Liver (tissue), 9 donors: ENCODE results near the gene LEMD2.

- PRO-cap, 5 experiments, result no peak in any of the 5 experiments
- RAMPAGE, long total RNA, 2 experiments, result no peak in any of the 2 experiments
- RRBS, result no CpG with 5 or more reads among the region's 7 CpGs
Measured at GRCh38 chr6:33742885-33743301, 3.8 kb downstream of the IP6K3 start.

DNA sequence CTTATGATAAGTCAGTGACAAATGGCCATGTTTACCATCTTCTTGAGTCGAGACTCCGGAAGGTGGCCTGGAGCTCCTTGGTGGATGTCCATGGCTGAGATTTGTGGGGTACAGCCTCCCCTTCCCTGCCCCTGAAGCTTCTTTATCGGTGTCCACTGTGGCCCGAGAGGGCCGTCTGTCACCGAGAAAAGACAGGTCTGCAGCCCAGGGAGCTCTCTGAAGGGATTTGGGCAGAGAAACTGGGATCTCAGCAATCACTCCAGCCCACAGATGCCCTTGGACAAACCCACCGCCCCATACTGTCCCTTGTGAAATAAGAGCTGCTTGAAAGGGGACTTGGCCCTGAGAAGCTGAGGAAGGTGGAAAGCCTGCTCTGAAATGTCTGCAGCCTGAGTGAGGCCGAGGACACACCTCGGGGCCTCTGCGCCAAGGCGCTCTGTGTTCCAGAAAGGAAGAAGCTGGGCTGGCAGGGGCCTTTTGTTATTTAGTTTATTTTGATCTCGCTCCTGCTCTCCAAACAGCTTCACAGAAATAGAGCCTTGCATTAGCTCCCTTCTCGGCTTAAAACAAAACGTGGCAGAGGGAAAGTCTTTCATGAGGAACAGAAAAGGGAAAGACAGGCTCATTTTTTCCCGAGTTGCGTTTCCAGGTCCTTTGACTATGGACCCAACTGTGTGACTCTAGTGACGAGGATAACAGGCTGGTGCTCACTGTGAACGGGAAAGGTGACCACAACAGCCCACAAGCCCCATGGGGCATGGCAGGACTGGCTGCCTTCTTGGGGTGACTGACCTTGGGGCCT, 18.9 kb downstream of the LEMD2 start:
- PRO-cap, 5 experiments, result no peak in any of the 5 experiments
- RAMPAGE, long total RNA, 2 experiments, result no peak in any of the 2 experiments
- RRBS, result no CpG with 5 or more reads among the region's 18 CpGs

DNA sequence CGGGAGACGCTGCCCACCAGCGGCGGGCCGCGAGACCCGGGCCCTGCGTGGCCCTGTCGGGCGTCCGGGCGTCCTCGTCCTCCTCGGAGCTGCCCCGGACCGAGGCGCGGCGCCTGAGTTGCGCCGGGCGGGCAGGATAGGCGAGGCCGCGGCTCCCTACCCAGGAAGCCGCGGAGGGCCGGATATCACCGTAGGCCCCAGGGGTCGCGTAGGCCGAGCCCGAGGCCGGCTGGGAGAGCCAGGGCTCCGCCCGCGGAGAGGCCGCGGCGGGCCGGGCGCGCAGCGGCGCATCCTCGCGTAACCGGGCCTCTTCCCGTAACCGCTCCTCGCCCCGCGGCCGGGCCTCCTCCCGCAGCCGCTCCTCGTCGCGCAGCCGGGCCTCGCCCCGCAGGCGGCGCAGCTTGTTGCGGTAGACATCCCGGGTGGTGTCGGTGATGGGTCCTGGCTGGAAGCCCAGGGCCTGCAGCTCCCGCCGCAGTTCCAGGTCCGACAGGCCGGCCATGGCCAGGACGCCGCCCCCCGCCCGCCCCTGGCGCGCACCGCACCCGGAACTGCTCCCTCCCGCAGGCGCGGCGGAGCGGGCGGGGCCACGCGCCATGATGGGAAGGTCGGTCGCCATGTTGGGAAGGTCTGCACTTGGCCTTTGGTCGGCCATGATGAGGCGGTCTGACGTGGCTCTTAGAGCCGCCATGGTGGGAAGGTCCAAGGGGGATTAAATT, at the start of gene LEMD2:
LEMD2 (minus strand) TSS at position 516 of the 719 bp plus-strand sequence.
- PRO-cap, 5 experiments, result peak in 5 of 5 experiments; most common plus-strand start position 568 of the sequence (in 1); most common minus-strand start position 525 of the sequence (in 4)
- RAMPAGE, long total RNA, 2 experiments, result no peak in any of the 2 experiments
- RRBS, result 2% methylated on average over 54 of the region's 93 CpGs

DNA sequence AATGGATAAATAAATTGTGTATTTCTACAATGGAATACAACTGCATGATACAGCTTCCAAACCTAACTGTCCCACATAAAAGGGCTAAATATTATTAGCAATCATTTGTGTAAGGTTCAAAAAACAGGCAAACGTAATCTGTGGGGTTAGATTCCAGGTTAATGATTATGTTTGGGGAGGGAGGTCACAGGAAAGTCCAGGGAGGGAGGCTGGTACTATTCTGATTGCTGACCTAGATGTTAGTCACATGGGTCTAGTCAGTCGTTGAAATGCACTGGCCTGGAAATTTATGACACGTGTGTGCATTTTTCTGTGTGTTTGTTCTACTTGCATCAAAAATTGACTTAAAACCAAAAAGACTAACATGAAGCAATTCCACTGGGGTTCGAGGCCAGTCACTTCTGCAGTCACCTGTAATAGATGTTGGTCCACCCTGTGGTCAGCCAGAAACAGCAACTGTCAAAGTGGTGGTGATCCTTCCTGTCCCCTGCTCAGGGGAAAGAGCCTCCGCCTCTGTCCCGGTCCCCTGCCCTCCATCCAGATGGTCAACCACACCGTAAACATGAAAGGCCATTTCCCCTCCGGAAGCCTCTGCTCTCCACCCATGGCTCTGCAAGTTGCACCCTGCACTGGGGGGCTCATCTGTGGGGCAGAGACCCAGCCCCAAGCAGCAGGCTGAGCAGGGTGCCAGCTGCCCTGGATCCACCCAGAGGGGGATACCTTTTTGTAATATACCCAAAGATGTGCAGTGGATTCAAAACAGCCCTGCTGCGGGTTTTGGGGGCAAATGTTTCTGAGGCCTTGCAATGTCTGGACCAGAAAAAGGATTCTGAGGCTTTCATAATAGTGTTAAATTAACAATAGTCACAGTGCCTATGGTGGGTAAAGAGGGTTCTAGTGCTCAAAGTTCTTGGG, 104.4 kb upstream of the MLN start:
- PRO-cap, 5 experiments, result peak in 5 of 5 experiments; most common plus-strand start position 246 of the sequence (in 3); most common minus-strand start position 68 of the sequence (in 2)
- RAMPAGE, long total RNA, 2 experiments, result no peak in any of the 2 experiments
- RRBS, result 33% methylated on average over 3 of the region's 9 CpGs

DNA sequence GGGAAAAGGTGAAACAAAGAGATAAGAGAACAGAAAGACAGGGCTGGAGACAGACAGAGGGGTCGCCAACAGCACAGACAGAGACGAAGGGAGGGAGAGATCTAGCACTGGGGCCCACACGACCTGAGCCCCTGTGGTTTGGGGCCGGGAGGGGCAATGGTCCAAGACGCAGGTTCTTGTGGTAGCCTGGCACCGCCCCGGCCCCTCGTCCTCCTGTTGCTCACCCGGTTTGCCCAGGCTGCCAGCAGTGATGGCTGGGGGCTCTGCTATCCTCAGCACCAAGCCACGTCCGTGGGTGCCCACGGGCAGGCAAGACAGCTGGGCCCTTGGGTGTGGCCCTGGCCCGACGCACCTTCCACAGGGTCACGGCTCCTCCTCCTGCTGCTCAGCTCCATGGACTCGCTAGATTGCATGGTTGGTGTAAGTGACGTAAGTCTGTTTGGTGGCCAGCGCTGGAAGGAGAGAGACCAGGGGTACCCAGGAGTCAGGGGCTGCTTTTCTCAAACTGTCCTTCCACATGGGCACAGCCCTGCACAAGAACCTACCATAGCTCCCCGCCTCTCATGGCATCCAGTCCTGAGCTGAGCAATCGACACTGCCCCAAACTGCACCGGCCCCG, 123.4 kb downstream of the GRM4 start:
- PRO-cap, 5 experiments, result no peak in any of the 5 experiments
- RAMPAGE, long total RNA, 2 experiments, result no peak in any of the 2 experiments
- RRBS, result 69% methylated on average over 4 of the region's 22 CpGs

GRCh38 chr6:34142592-34143017, 3.3 kb downstream of the GRM4 start:
- PRO-cap, 5 experiments, result no peak in any of the 5 experiments
- RAMPAGE, long total RNA, 2 experiments, result no peak in any of the 2 experiments
- RRBS, result no CpG with 5 or more reads among the region's 18 CpGs

- PRO-cap, 5 experiments, result no peak in any of the 5 experiments
- RAMPAGE, long total RNA, 2 experiments, result no peak in any of the 2 experiments
- RRBS, result no CpG with 5 or more reads among the region's 3 CpGs
Measured at GRCh38 chr6:34202323-34202731, 34.3 kb upstream of the HMGA1 start.

DNA sequence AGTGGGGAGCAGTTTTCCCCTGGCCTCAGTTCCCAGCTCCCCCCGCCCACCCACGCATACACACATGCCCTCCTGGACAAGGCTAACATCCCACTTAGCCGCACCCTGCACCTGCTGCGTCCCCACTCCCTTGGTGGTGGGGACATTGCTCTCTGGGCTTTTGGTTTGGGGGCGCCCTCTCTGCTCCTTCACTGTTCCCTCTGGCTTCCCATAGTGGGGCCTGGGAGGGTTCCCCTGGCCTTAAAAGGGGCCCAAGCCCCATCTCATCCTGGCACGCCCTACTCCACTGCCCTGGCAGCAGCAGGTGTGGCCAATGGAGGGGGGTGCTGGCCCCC, 3.8 kb downstream of the SMIM29 start:
- PRO-cap, 5 experiments, result no peak in any of the 5 experiments
- RAMPAGE, long total RNA, 2 experiments, result no peak in any of the 2 experiments
- RRBS, result no CpG with 5 or more reads among the region's 6 CpGs

DNA sequence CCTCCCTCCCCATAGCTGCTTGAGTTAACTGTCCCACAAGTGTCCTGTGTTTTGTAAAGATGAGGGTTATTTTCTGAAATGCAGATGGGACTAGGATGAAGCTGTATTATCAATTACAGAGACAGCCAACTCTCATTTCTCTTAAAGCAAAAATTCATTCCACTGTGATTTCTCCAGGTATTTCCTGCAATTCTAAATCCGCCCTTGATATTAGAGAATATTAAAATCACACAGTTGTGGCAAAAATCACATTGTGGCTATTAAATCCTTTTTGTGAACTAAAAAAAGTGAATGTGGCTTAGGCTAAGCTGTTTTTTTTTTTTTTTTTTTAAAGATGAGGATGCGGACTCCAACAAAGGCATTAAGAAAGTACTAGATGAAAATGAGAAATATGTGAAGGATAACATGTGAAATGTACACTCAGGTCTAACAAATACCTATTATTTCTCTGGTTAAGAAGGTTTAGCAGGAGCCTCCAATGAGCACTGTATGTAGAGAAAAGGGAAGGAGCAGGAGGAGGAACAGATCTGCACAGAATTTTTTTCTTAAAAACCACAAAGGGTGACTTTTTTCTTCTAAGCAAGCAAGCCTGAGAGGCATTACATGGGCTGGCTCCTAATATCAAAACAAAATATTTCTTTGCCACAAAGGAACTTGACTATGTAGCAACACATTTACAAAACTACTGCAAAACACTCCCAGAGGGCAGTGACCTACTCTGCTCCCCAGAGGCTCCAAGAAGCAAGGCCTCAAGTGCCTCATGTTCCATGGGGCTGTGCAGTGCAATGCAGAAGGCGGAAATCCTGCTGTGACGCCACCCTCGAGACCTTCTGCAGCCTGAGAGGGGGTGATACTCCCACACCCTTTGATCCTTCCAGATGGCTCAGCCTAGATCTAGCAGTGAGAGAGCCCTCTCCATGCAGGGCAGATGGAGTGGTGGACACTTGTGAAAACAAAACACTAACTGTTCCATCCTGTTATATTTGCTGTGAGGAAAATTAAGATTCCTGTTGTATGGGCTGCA, 35.7 kb upstream of the SMIM29 start:
- PRO-cap, 5 experiments, result no peak in any of the 5 experiments
- RAMPAGE, long total RNA, 2 experiments, result no peak in any of the 2 experiments
- RRBS, result no CpG with 5 or more reads among the region's 5 CpGs

GRCh38 chr6:34393577-34394076, 1.2 kb upstream of the NUDT3 start:
- PRO-cap, 5 experiments, result no peak in any of the 5 experiments
- RAMPAGE, long total RNA, 2 experiments, result no peak in any of the 2 experiments
- RRBS, result 60% methylated on average over 3 of the region's 7 CpGs

DNA sequence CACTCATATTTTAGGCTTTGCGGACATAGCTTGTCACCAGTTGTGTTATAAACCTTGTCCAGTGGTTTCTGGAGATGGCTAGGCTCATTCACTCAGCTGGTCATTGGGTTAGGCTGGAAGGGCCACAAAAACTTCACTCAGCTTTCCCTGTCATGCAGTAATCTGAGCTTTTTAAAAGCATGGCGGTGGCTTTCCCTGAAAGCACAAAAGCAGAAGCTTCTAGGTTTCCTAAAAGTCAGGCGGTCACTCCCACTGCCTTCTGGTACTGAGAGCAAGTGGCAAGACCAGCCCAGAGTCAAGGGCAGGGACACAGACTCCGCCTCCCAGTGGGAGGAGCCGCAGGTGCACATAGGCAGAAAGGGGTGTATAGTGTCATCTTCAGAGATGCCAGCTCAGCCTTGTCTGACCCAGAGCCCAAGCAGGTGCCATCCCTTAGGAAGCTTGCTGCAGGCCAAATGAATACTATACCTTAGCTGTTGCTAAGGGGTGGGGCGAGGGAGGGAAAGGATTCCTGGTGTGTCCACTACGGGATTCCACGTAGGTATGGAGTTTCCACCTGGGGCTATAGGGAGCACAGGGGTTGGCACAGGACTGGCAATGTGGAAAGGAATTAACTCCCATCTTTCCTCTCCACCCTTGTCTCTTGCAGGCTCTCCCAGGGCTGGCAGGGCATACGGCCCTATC, 17.9 kb upstream of the PACSIN1 start:
- PRO-cap, 5 experiments, result no peak in any of the 5 experiments
- RAMPAGE, long total RNA, 2 experiments, result no peak in any of the 2 experiments
- RRBS, result no CpG with 5 or more reads among the region's 9 CpGs

GRCh38 chr6:34539029-34539710, 17.0 kb downstream of the SPDEF start:
- PRO-cap, 5 experiments, result no peak in any of the 5 experiments
- RAMPAGE, long total RNA, 2 experiments, result no peak in any of the 2 experiments
- RRBS, result 93% methylated on average over 5 of the region's 18 CpGs

DNA sequence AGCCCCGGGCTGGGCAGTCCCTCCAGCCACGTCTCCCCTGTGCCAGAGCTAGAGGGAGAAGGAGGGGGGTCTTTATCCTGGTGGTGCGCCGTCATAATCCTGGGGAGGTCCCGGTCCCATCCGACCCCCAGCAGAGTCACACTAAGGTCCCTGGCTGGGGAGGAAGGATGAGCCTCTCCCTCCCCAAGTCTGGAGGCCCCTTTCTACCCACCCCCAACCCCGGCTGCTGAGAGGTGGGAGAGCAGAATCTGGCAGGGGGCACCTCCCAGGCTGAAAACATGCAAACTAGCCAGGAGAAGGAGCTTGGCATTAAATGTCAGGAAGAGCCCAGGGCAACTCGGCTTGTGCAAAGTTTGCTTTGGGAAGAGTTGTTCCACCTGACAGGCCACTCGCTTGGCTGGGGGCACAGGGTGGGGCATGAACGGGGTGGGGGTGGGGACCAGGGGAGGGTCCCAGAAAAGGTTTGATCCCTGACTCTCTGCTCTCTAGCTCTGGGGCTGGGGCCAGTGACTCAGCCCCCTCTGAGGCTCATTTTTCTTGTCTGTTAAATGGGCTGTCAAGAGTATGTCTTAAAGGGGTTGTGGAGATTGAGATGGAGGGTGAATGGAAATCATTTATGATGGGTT, 3.0 kb downstream of the SPDEF start:
- PRO-cap, 5 experiments, result no peak in any of the 5 experiments
- RAMPAGE, long total RNA, 2 experiments, result no peak in any of the 2 experiments
- RRBS, result 83% methylated on average over 6 of the region's 10 CpGs

DNA sequence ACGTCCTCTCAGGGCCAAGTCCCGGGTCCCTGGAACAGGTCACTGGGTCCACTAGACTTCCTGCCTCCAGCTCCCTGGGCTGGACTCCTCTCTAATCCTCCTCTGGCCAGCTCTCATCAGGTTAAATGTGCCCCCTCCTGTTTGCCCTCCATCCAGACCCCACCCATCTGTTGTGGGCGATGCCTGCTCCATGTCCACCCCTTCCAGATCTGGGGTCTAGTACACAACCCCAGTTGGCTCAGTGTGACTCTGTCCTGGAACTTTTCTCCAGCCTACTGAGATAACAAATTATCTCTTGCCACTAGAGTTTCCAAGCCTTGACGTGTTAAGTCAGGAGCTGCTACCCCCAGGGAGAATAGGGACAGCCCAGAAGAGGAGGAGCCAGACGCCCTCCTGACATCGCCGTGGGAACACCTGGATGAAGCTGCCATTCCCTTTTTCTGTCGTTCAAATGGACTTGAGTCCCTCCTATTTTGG, 3.7 kb upstream of the SPDEF start:
- PRO-cap, 5 experiments, result no peak in any of the 5 experiments
- RAMPAGE, long total RNA, 2 experiments, result no peak in any of the 2 experiments
- RRBS, result no CpG with 5 or more reads among the region's 8 CpGs

DNA sequence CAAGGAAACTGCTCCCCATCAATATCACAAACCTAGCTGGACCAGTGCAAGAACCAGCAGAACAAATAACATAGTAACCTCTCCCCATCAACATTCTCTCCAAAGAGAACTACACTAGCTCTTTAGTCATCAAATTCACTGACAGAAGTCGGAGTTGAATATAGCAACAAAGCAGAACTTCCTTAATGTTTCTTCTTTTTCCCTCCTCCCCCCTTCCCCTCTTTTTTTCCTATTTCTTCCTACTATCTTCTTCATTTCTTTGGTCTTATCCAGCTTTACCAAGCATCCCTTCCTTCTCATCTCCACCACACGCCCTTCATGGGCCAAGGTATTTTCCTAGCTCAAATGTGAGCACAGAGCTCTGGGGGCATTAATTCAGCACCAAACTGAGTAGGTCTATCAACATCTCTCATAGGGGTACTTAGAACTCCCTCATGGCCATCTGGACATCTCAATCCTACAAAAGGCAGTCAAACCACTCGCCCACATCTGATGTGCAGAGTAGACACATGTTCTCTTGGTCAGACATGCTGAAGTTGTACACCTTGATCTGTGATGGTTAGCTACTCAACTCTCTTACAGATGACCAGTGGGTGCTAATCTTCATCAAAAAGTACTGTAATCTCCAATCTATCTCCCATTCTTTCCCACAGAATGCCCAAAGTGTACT, 69.0 kb upstream of the SPDEF start:
- PRO-cap, 5 experiments, result no peak in any of the 5 experiments
- RAMPAGE, long total RNA, 2 experiments, result no peak in any of the 2 experiments
- RRBS, result no CpG with 5 or more reads among the region's 3 CpGs

GRCh38 chr6:34673656-34674037, 22.9 kb downstream of the ILRUN start:
- PRO-cap, 5 experiments, result no peak in any of the 5 experiments
- RAMPAGE, long total RNA, 2 experiments, result no peak in any of the 2 experiments
- RRBS, result no CpG with 5 or more reads among the region's 4 CpGs

DNA sequence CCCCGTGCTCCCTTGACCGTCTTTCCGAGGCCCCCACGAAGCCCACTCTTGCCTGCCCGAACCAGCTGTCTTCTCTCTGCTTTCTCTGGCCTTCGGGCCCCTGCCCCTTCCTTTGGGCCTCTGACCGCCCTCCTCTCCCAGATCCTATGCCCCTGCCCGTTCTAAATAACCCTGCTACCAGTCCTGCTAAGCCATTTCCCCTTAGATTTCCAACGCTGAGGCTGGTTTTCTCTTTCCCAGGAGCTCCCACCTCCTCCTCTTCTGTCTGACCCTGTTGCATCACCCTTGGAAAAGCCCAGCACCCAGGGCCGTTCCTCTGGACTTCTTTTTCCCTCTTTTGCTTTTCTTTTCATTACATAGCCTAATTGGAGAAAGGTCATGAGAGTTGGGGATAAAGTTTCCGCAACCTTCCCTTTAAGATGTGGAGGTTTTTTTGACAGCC, 769 bp downstream of the BLTP3A start:
- PRO-cap, 5 experiments, result peak in 4 of 5 experiments; most common minus-strand start position 263 of the sequence (in 2)
- RAMPAGE, long total RNA, 2 experiments, result no peak in any of the 2 experiments
- RRBS, result no CpG with 5 or more reads among the region's 11 CpGs

DNA sequence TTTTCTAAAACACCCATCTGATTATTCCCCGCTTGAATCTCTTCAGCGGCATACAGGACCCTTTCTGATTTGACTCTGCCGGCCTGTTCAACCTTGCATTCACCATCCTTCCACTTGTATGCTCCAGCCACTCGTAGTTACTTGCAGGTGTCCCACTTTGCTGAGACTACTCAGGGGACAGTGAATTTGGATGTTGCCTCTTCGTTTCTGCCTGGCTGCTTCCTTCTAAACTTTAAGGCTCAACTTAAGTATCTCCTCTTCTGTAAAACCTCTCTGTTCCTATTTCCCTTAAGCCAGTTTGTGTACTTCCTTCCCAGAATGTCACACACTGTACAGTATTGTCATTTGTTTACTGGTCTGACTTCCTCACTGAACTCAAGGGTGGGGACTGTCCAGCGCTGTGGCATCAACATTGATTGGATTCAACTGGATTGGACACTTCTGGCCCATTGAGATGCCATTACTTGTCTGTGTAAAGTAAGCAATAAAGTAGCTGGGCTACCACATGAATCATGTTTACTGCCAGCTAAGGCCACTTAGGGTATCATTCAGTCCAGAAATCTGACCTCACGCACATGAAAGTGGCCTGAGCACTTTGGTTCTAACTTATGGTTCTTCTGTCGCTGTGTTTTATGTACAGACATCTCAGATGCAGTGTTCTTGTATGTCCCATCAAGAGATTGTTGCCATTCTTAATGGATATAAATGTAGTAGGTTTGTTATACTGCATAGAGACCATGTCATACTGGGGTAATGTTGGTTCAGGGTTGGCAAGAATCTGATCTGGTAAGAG, 69.7 kb downstream of the ANKS1A start:
- PRO-cap, 5 experiments, result peak in 2 of 5 experiments; most common plus-strand start position 412 of the sequence (in 1); most common minus-strand start position 221 of the sequence (in 1)
- RAMPAGE, long total RNA, 2 experiments, result no peak in any of the 2 experiments
- RRBS, result no CpG with 5 or more reads among the region's 8 CpGs

- PRO-cap, 5 experiments, result peak in 1 of 5 experiments; most common plus-strand start chr6:35034816 (in 1)
- RAMPAGE, long total RNA, 2 experiments, result no peak in any of the 2 experiments
- RRBS, result no CpG with 5 or more reads among the region's 15 CpGs
Measured at GRCh38 chr6:35034070-35035360, 106.6 kb downstream of the TCP11 start.

DNA sequence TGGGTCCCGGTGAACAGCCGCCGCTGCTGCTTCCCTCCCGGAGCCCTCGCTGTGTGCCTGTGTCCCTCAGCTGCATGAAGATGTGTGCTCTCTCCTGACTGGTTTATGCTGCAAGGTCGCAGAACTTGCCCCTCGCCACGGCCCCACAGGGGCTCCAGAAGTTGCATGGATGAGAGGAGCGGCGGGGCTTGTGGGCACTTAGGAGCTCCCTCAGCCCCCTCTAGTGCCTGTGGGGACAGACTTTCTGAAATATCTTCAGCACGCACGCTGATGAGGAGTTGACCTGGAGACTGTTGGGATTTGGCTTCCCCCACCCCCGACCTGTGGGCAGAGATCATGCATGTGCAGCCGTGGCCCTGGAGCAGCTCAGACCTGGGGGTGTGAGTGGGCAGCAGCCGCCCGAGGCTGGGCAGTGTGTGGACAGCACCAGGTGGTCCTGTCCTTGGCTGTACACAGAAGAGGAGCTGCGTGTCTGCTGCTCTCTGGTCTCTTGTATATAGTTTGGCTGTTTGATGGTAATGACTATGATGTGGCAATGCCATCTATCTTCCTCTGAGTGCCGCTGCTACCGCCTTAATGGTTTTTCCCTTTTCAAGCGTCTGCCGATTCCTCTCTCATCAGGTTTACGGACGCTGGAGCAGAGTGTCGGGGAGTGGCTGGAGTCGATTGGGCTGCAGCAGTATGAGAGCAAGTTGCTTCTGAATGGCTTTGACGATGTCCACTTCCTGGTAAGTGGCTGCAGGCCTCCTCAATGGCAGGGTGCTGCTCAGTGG, 81.4 kb downstream of the TCP11 start:
- PRO-cap, 5 experiments, result no peak in any of the 5 experiments
- RAMPAGE, long total RNA, 2 experiments, result no peak in any of the 2 experiments
- RRBS, result 96% methylated on average over 1 of the region's 26 CpGs